Body of pancreas (tissue), 2 donors: Measurements from ENCODE around the genes CCDC169, CCNA1, RFXAP and FREM2.

GRCh38 chr13:33325177-33325684 is 39.7 kb upstream of the STARD13 start:
- PRO-cap = no peak
- RAMPAGE, long total RNA, 2 experiments = no peak in any of the 2 experiments

- PRO-cap = no peak
- RAMPAGE, long total RNA, 2 experiments = no peak in any of the 2 experiments
These were observed 69.9 kb upstream of the STARD13 start for GRCh38 chr13:33355440-33355889.

- PRO-cap = no peak
- RAMPAGE, long total RNA, 2 experiments = no peak in any of the 2 experiments
These were observed 258.0 kb upstream of the STARD13 start for GRCh38 chr13:33543487-33543930.

GRCh38 chr13:33644558-33644951 is 173.4 kb upstream of the RFC3 start:
- PRO-cap = no peak
- RAMPAGE, long total RNA, 2 experiments = start-site peak on the minus strand in 1 of 2 experiments, at chr13:33644538-33644913 at its widest, 6 reads per replicate

GRCh38 chr13:33721780-33722284 is 96.1 kb upstream of the RFC3 start:
- PRO-cap = no peak
- RAMPAGE, long total RNA, 2 experiments = no peak in any of the 2 experiments

DNA sequence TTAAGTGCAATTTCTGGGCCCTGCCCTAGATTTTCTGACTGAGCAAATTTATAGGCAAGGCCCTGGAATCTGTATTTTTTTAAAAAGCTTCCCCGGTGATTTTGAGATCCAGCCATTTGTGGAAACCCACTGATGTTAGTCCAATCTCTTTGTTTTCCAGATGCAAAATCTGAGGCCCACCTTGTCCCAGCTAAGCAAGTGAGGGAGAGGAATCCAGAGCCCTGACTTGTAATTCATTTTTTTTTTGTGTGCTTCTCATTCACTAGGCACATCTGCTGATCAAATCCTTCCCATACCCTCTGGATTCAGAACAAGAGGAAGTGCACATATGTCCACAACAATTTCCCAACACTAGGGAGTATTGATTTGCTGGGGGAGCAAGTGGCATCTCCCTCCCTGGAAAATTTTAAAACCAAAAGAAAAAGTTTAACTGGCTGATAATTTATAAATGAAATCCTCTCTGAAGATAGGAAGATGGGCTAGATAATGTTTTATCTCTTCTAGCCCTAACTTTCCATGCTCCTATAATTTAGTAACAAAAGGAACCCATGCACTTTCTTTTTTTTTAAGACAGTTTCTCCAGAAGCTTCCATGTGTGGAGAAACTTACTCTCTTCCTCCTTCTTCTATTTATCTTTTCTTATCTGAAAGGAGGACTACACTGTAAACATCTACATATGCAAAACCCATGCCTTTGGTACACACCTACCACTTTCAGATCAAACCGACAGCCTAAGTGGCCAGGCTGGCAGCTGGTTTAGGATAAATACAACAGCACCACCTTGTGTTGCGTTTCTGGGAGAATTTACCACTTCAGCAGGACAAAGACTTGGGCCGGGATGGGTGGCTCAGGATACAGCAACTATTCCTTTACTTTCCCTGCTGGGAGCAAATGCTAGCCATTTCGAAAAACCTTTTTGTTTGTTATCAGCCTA is 94.4 kb upstream of the RFC3 start:
- PRO-cap = no peak
- RAMPAGE, long total RNA, 2 experiments = no peak in any of the 2 experiments

DNA sequence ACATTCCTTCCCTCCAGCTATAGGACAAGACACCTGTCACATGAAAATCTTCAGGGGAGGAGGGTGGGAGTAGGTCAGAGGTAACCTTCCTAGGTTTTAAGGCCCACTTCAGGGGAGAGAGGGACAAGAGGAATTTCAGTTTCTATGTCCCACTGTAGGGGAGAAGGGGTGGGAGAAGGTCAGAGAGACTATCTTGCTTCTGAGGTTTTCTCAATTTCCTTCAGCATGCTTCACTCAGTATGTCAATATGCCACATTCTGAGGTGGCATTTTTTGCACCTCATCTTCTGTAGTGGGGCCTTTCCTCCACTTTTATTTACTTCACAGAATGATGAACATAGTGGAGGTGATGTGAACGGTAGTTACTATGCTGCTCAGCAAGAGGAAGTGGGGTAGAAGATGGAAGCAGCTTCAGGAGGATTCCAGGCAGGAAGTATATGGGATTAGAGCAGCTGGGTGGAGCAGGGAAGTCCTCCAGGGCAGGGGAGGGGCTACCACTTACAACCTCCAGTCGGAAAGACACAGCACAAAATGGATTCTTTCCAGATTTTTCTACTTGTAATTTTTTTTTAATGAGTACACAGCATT is 73.0 kb upstream of the RFC3 start:
- PRO-cap = no peak
- RAMPAGE, long total RNA, 2 experiments = no peak in any of the 2 experiments

GRCh38 chr13:33937757-33938212 is 119.8 kb downstream of the RFC3 start:
- PRO-cap = no peak
- RAMPAGE, long total RNA, 2 experiments = no peak in any of the 2 experiments

DNA sequence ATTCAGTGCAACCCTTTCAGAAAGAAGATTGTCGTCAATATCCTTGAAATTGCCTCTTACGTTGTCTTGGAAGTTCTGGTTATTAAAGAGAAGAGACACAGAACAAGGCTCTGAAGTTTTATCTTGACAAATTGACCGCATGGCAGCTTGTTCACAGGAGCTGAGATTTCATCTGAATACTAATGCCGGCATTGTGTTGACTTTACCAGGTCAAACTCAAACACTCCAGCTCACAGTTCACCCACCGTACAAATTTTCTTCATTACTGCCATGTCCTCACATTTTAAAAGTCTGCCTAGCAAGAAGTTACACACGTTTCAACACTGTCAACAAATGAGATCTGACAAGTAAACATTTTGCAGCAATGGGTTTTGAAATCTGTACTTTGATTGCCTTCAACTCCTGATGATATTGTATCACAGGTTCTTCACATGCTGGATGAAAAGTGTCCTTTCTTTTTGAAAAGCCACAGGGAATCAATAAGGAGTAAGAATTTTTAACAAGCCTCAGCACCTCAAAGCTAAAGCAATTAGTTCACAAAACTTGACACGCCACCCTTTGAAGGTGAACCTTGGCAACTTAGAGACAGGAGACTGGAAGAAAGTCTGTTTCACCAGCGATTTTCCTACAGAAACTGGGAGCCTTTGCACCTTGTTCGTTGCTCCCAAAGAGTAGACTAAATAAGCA is 150.9 kb downstream of the RFC3 start:
- PRO-cap = no peak
- RAMPAGE, long total RNA, 2 experiments = no peak in any of the 2 experiments

- PRO-cap = bidirectional peak, plus-strand start at chr13:34943249, minus-strand start at chr13:34943251
- RAMPAGE, long total RNA, 2 experiments = start-site peak on the plus strand in 1 of 2 experiments, at chr13:34942946-34943570 at its widest, 7 reads per replicate
These were observed 806 bp downstream of the NBEA start for GRCh38 chr13:34942597-34943554.

DNA sequence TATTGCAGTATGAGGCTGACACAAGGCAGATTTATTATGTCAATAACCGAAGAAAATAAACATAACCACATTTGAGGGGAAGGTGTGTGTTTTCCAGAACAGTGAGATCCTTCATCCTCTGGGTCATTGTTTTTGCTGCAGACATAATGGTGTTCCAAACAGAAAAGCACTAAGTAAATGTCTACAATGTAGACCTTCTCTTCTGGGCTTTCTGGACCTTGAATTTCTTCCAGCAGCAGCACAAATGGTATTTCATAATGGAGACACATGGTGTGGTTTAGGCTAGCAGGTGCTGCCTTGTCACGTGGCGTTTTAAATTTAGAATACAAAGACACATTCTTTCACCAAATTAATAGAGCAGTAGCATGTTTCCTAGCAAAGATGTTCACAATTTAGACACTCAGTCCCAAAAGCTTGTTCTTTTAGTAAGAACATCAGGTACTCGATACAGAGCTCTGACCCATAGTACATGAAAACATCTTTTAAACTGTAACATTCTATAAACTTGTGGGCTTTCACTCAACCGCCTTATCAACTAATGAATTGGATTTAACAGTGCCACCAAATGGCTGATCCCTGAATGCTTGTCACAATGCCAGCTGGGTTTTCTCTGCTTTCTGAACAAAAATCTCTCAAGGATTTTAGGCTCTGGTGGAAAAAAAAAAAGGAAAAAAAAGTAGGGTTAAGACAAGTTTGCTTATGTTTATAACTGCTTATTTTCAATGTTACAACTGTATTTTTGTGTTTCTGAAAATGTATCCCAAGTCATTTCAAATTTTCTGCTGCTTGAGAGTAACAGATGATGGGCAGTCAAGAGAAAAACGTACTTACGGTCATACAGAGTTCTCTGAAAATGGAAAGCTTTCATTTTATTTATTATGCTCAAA is 290.1 kb downstream of the DCLK1 start:
- PRO-cap = no peak
- RAMPAGE, long total RNA, 2 experiments = no peak in any of the 2 experiments

GRCh38 chr13:35953339-35953843 is 177.8 kb downstream of the DCLK1 start:
- PRO-cap = no peak
- RAMPAGE, long total RNA, 2 experiments = no peak in any of the 2 experiments

DNA sequence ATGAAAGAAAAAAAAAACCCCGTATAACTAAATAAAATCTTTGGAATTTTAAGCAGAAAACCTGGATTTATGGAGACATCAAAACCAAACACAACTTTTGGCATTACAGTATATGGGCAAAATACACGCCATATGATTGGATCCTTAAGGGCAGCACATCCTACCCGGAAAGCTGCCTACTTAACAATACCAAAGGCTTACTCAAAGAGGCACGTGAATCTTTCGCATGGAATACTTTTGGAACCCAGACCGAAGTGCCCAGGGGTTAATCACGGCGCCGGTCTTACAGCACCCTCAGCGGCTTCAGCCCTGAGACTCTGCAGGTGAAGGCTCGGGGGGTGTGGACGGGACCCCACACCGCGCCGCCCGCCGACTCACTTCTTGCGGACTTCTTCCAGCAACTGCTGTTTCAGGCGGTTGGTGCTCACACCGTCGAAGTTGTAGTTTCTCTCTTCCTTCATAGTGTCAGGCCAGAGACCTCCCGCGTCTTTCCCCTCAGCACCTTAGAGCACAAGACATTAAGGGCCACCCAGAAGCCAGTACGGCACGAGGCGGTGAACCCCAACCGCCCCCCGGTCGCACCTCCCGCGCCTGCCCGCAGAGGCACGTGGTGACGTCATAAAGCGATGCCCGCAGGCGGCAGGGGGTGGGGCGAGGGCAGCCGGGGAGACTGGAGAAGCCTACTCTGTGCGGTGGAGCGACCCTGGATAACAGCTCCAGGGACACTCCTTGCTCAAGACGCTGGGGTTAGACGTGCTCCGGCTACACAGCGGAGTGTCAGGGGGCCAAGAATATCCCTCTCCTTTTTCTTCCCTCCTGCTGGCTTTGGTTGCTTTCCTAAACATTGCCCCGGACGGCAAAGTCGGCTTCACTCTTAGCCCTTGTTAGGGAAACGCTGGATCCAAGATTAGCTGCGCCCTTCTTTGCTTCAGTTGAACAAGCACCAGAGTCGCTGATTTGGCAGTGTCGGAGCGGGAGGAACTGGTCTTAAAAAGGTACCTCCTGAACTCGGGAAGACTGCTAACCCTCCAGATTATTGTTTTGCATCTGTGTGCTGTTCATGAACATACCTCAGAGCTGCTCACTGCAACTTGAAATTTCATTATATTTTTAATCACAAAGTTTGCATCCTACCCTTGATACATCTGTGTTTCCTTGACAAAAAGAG is at the start of gene CCDC169:
TSS of gene CCDC169 (minus strand) at position 556 of the 1,168 bp plus-strand sequence.
- PRO-cap = bidirectional peak, plus-strand start at position 642 of the sequence, minus-strand start at position 593 of the sequence
- RAMPAGE, long total RNA, 2 experiments = start-site peak on the minus strand in 1 of 2 experiments, centred at position 571 of the sequence, 13 reads per replicate

DNA sequence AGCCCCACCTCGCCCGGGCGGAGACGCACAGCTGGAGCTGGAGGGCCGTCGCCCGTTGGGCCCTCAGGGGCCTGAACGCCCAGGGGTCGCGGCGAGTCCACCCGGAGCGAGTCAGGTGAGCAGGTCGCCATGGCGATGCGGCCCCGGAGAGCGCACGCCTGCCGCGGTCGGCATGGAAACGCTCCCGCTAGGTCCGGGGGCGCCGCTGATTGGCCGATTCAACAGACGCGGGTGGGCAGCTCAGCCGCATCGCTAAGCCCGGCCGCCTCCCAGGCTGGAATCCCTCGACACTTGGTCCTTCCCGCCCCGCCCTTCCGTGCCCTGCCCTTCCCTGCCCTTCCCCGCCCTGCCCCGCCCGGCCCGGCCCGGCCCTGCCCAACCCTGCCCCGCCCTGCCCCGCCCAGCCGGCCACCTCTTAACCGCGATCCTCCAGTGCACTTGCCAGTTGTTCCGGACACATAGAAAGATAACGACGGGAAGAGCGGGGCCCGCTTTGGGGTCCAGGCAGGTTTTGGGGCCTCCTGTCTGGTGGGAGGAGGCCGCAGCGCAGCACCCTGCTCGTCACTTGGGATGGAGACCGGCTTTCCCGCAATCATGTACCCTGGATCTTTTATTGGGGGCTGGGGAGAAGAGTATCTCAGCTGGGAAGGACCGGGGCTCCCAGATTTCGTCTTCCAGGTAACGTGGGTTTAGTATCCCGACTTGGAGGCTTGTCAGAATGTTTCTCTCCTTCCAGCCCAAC is at the start of gene CCNA1:
TSS of gene CCNA1 (plus strand) at position 444 of the 742 bp plus-strand sequence.
- PRO-cap = no peak
- RAMPAGE, long total RNA, 2 experiments = no peak in any of the 2 experiments

- PRO-cap = bidirectional peak, plus-strand start at chr13:36819276, minus-strand start at chr13:36819132
- RAMPAGE, long total RNA, 2 experiments = no peak in any of the 2 experiments
These were observed at the start of gene RFXAP for GRCh38 chr13:36818701-36819871. RFXAP (plus strand) TSS chr13:36819222.

- PRO-cap = no peak
- RAMPAGE, long total RNA, 2 experiments = no peak in any of the 2 experiments
These were observed 202.8 kb upstream of the UFM1 start for GRCh38 chr13:38146812-38147299.

DNA sequence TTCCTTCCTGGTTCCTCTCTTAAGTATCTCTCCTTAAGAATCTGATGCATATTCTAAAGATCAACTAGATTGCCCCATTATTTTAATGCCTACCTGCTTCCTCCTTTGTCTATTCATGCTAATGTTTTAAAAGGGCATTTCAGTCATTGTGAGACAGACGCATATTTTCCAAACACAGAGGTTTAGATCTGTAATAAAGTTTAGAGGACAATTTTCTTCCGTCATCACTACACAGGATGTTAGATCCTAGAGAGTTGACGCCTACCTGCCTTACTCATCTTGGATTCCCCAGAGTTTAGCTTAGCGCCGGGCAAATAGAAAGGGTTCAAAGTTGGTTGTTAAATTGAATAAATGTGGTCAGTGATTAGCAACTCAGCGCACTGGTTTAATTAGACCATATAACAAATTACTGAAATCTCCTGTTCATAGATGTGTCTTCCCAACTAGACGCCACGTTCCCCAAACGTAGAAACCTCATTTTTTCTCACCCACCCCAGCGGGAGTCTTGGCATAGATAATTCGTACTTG is 859 bp upstream of the UFM1 start:
- PRO-cap = no peak
- RAMPAGE, long total RNA, 2 experiments = no peak in any of the 2 experiments

DNA sequence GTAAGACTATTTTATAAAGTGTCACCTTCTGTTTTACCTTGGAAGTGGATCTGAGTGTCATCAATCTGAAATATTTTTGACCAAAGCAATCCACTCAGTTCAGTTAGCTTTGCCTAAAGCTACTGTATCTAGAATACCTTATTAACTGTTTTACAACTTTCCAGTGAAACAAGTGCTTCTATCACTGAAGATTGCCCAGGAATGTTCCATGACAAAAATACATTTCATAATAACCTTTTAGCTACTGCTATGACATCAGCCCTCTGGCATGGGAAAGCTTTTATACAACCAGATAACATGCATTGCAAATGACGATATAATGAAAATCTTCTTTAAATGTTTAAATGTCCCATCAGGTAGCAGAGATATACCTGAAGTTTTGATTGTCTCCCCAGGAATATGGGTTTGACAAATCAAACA is 72.2 kb downstream of the UFM1 start:
- PRO-cap = no peak
- RAMPAGE, long total RNA, 2 experiments = no peak in any of the 2 experiments

DNA sequence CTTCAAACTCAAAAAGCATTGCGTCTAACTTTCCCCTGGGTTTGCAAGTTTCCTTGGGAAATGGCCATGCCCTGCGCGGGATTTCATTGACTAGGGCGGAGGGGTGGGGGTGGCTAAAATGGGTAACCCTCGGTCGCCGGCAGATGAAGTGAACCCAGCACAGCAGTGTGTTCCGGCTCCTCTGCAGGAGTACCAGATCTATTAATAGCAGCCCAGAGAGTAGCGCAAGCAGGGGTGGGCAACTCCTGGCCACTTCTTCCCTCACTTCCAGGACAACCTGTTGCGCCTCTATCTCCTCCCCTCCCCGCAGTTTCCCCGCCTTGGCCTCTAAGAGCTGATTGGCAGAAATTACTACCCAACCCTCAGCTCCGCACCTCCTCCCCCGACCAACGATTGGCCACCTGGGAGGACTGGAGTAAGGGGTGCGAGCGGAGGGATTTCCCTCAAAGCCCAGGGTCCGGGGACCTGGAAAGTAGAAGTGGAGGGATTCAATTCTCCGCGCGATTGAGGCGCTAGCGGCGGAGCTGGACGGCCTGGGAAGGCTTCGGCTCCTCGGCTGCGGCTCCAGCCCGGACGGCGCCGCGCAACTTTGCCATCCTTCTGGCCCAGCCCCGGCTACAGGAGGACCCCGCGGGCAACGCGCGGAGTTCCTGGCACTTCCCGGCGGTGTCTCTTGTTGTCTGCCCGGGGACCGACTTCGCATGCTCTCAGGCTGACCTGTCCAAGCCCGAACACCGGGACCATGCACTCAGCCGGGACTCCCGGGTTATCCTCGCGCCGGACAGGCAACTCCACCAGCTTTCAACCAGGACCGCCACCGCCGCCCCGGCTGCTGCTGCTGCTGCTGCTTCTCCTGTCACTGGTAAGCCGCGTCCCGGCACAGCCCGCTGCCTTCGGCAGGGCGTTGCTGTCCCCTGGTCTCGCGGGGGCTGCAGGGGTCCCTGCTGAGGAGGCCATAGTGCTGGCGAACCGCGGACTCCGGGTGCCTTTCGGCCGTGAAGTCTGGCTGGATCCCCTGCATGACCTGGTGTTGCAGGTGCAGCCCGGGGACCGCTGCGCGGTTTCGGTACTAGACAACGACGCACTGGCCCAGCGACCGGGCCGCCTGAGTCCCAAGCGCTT is at the start of gene FREM2:
TSS of gene FREM2 (plus strand) at position 475 of the 1,122 bp plus-strand sequence.
- PRO-cap = bidirectional peak, plus-strand start at position 575 of the sequence, minus-strand start at position 558 of the sequence
- RAMPAGE, long total RNA, 2 experiments = start-site peak on the plus strand in 1 of 2 experiments, centred at position 462 of the sequence, 28 reads per replicate

- PRO-cap = no peak
- RAMPAGE, long total RNA, 2 experiments = no peak in any of the 2 experiments
These were observed 10.3 kb downstream of the FREM2 start for GRCh38 chr13:38697130-38697626.